ENCODE measurements around a stretch of chr16.

- RRBS, result no CpG with 5 or more reads among the region's 17 CpGs
Observed at GRCh38 chr16:89318765-89319352, 101.4 kb downstream of the ZNF778 start.

- RRBS, result no CpG with 5 or more reads among the region's 13 CpGs
Observed at GRCh38 chr16:89360777-89361688, 129.3 kb downstream of the ANKRD11 start.

- RRBS, result no CpG with 5 or more reads among the region's 21 CpGs
Observed at GRCh38 chr16:89402005-89402817, 88.2 kb downstream of the ANKRD11 start.

- RRBS, result no CpG with 5 or more reads among the region's 14 CpGs
Observed at GRCh38 chr16:89460595-89461199, 29.7 kb downstream of the ANKRD11 start.

DNA sequence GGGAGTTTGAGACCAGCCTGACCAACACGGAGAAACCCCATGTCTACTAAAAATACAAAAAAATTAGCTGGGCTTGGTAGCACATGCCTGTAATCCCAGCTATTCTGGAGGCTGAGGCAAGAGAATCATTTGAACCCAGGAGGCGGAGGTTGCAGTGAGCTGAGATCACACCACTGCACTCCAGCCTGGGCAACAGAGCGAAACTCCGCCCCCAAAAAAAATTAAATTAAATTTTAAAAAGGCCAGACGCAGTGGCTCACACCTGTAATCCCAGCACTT is 11.0 kb downstream of the ANKRD11 start:
- RRBS, result no CpG with 5 or more reads among the region's 5 CpGs

DNA sequence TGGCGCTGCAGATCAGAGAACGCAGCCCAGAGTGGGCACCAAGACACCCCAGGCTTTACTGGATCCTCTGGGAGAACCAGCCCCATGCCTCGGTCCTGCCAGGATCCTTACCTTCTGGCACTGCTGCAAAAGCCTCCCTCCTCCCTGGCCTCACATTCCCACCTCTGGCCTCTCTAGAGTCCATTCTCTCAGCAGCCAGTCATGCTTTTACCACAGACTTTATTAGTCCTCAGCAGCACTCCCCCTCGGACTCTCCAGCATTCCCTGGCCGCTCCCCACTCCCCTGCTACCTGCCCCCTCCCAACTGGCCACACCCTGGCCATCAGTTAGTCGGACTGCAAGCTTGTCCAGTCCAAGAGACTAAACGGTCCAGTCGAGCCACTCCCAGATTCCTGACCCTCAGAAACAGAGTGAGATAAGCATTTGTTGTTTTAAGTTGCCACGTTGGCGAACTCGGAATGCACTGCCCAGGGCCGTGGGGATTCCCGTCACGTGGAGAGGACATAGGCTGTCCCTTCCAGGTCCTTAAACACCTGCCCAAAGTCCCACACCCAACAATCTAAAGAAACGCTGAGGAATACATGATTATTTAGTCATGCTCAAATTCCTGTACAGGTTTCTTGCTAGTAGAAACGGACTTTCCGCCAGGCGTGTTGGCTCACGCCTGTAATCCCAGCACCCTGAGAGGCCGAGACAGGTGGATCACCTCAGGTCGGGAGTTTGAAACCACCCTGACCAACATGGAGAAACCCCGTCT is 5.9 kb upstream of the SPG7 start:
- RRBS, result no CpG with 5 or more reads among the region's 22 CpGs

DNA sequence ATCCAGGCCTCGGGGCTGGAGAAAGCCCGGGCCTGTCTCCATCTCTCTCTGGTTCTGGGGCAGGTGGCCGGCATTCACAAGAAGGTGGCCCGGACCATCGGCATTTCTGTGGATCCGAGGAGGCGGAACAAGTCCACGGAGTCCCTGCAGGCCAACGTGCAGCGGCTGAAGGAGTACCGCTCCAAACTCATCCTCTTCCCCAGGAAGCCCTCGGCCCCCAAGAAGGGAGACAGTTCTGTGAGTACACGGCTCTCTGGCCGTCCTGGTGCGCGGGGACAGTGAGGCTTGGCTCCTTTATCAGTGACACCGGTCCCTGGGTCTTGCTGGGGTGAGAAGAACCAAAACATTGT is 1.0 kb downstream of the RPL13 start:
- RRBS, result 3% methylated on average over 2 of the region's 17 CpGs

GRCh38 chr16:89563893-89564288 is 3.4 kb downstream of the RPL13 start:
- RRBS, result no CpG with 5 or more reads among the region's 8 CpGs

DNA sequence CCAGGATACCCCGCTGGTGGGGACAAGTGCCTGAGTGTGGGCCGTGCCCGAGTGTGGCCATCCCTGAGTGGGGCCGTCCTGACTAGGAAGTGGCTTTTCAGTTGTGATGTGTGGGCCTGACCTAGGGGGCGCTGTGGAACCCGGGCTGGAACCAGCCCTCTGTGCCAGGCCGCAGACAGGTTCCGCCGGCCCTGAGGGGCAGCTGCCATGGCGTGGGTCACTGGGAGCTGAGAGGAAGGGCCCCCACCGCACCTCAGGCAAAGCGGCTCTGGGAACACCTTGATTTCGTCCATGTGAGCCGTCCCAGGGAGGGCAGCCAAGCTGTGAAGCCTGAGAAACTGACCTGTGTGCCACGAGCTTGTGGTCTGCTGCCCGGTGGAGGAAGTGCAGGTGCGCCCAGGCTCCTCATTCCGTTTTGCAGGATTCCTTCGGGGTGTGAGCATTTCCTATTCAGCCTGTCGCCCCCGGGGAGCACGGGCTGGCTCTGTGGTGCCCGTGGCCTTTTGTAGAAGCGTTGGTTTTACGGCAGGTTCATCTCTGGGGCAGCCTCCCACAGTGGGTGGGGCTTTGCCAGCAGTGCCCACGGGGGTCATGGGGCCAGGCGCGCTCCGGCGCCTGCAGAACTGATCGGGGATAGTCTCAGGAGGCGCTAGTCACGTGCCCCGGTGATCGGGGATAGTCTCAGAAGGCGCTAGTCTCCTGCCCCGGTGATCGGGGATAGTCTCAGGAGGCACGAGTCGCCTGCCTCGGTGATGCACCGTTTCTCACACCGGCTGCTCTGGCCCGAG is 5.3 kb downstream of the RPL13 start:
- RRBS, result 7% methylated on average over 18 of the region's 44 CpGs

- RRBS, result no CpG with 5 or more reads among the region's 16 CpGs
Observed at GRCh38 chr16:89581937-89582731, 6.6 kb downstream of the CPNE7 start.

DNA sequence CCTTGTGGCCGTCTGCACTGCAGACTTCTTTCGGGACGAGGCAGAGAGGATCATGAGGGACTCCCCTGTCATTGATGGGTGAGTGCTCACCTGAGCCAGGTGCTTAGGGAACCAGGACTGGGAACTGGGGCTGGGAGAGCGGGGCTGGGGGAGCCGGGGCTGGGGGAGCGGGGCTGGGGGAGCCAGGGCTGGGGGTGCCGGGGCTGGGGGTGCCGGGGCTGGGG is 16.9 kb downstream of the DPEP1 start:
- RRBS, result no CpG with 5 or more reads among the region's 8 CpGs

DNA sequence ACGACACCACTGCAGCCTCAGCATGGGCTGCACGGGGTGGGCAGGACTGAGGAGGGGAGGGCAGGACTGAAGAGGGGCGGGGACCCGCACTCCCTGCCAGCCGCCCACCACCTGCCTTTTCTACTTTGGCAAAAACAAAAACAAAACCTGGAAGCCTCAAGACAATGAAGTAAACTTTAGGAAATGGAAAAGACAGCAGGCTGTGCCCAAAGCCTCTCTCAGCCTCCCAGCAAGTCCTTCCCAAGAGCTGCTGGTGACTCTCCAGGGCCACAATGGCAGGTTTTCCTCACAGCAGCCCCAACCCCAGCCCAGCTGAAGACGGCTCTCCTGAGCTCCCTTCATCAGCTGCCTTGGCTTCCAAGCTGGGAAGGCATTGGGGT is 12.8 kb downstream of the CHMP1A start:
- RRBS, result no CpG with 5 or more reads among the region's 6 CpGs

GRCh38 chr16:89711486-89712170 is 9.1 kb downstream of the VPS9D1 start:
- RRBS, result 1% methylated on average over 15 of the region's 51 CpGs

GRCh38 chr16:89815726-89816240 is 664 bp downstream of the FANCA start:
- RRBS, result 4% methylated on average over 26 of the region's 44 CpGs

- RRBS, result no CpG with 5 or more reads among the region's 9 CpGs
Observed at GRCh38 chr16:89833915-89834132, 5.5 kb downstream of the SPIRE2 start.

GRCh38 chr16:89883186-89883722 is 9.9 kb downstream of the TCF25 start:
- RRBS, result no CpG with 5 or more reads among the region's 19 CpGs

GRCh38 chr16:89893381-89894020 is 20.1 kb downstream of the TCF25 start:
- RRBS, result no CpG with 5 or more reads among the region's 24 CpGs

DNA sequence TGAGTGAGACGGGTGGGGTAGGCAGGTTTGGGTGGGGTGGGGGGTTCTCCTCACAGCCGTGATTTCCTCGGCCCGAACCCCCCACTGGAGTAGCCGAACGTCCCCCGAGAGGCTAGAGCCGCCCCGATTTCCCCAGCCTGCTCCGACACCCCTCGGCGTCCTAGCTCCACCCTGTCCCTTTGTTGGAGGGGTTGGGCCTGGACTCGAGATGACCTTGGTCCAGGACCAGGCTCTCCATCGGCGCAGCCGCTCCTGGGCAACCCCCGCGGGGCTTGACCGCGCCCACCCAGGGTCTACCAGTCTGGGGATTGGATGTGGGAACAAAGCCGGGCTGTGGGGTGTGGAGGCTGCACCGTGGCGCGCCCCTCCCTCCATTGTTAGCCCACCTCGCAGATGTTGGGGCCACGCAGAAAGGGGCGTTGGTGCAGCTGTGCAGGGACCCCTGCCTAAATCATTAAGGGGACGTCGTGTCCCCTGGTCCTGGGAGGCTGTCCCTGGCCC is 727 bp downstream of the TUBB3 start:
- RRBS, result no CpG with 5 or more reads among the region's 29 CpGs

DNA sequence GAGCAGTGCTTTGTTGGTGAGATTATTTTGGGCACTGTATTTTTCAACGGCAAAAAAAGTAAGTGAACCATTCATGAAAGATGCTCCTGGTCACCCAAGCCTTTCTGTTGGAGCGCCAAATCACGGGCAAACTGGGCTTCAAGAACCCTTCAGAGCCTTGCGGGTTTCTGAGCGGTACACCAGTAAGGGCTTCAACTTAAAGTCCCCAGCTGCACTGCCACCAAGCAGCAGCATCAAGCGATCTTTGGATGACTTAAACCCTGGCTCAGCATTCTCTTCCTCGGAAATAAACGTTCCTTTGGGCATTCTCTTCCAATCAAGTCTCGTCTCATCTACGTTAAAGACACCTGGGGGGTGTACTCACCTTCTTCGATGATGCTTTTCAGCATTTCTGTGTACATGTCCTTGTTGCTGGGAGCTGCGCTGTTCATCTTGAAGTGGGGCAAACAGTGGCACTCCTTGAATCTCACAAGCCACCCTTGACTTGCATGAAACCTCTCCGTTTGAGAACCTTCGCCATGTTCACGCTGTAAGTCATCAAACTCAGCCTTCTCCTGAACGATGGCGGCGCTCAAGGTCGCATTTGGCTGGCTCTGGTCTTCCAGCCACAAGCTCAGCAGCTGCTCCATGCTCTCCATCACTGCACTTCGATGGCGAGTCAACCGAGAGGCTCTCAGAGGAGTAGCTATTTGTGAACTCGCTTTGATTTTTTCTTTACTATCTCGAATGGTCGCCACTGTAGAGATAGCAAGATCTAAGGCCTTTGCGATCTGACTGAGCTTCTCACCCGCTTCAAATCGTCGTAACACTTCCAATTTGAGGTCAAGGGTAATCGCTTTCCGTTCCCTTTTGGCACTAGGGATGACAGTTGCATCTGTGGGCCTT is 22.7 kb downstream of the DEF8 start:
- RRBS, result no CpG with 5 or more reads among the region's 31 CpGs

- RRBS, result no CpG with 5 or more reads among the region's 7 CpGs
Observed at GRCh38 chr16:89973851-89974215, 25.3 kb downstream of the DEF8 start.

All from SK-N-MC (cell line).